HGPS cell (cell line): ENCODE measurements around a stretch of chr7.

- RRBS: no CpG with 5 or more reads among the region's 19 CpGs
Measured at GRCh38 chr7:641158-641464, 85.4 kb upstream of the DNAAF5 start.

- RRBS: no CpG with 5 or more reads among the region's 18 CpGs
Measured at GRCh38 chr7:699054-699793, 27.3 kb upstream of the DNAAF5 start.

DNA sequence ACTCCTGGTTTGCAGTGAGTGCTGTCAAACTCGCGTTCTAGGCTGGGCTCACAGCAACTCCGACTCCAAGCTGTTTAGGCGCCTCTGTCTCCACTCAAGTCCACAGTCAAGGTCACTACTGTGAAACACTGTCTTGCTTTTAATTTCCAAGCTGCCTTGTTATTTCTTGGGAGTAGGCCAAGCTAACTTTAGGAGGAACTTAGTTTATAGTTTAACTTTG, 1.2 kb upstream of the DNAAF5 start:
- RRBS: no CpG with 5 or more reads among the region's 4 CpGs

DNA sequence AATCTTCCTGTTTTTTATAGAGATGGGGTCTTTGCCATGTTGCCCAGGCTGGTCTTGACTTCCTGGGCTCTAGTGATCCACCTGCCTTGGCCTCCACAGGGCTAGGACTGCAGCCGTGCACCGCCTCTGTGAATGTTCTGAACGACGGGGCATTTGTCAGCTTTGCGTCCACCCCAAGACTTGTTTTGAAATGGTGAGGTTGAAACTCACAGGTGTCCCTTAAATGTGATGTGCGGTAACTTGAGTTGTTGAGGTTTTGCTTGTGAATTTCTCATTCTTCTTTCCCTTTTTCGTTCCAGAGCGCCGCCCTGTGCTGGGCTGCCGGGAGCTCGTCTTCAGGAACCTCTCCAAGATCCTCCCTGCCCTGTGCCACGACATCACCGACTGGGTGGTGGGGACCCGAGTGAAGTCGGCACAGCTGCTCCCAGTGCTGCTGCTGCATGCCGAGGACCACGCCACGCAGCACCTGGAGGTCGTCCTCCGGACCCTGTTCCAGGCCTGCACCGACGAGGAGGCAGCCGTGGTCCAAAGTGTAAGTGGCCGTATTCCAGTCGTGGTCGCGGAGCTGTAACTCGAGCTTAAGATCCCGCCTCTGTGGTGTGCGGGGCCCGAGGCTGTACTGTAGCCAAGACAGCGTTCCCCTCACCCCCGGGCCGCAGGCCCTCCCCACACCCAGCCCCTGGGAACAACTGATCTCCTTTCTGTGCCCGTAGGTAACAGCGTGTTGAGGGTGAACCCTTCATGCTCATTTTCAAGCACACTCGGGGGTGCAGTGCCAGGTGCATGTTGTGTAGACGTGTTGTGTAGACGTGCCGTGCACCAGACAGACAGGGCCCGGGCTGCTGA, 27.4 kb upstream of the PRKAR1B start:
- RRBS: no CpG with 5 or more reads among the region's 41 CpGs

- RRBS: 1% methylated on average over 4 of the region's 32 CpGs
Measured at GRCh38 chr7:817195-817764, 15.0 kb upstream of the SUN1 start.

DNA sequence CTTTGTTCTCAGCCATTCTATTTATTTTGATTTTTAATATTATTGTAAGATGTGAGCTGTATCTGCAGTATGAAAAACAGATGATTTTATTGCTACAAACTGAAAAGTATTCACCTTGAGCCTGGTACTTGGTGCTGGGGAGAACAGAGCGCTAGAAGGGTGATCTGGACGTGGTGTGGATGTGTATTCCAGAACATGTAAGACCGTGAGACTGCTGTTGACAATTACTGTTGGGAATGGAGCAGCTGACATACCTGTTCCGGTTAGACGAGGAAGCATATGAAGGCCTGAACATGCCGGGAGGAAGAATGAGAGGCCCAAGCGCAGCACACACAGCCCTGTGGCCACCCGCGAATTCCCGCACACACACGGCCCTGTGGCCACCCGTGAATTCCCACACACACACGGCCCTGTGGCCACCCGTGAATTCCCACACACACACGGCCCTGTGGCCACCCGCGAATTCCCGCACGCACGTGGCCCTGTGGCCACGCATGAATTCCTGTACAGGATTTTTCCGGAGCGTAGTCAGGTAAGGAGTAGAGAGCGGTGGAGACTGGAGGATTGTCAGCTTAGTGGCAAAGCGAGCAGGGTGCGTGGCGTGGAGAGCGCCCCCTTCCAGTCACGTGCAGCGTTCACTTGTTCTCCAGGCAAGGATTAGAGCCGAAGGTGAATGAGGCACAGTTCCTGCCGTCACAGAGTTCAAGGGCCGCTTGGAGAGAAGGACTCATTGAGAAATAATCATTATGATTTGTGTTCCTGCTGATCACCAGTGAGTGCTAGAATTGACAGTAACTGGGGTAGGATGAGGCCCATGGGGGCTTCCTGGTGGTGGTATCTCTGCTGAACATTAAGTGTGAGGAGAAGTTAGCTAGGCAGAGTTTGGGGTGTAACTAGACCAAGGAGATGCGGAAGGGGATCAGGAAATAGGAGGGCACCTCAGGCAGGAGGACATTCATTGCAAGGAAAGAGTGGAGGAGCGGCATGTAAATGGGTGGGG, 9.4 kb upstream of the SUN1 start:
- RRBS: 91% methylated on average over 2 of the region's 35 CpGs

- RRBS: 93% methylated on average over 6 of the region's 29 CpGs
Measured at GRCh38 chr7:847749-848194, 15.5 kb downstream of the SUN1 start.

GRCh38 chr7:885149-885981, 9.0 kb downstream of the GET4 start:
- RRBS: no CpG with 5 or more reads among the region's 32 CpGs

DNA sequence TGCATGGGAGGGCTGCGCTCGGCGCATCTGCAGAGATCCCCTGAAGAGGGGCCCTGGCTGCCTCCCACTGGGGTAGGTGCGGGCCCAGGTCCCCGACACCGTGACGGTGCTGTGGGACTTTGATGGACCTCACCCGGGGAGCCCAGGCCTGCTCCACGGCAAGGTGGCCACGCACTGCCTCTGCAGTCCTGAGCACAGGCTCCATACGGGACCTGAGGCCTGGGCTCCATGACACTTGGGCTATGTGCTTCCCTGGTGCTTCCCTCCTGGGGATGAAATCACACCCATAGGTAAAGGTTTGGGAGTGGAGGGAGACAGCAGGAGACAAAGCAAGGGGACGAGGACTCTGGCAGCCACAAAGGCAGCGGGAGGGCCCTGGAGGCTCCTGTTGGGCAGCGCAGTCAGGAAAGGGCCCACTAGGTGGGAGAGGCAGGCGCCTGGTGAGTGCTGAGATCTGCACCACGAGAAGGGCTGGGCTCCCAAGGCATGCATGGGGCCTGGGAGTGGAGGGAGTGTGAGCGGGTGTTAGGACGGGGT, 12.9 kb downstream of the GET4 start:
- RRBS: no CpG with 5 or more reads among the region's 18 CpGs

DNA sequence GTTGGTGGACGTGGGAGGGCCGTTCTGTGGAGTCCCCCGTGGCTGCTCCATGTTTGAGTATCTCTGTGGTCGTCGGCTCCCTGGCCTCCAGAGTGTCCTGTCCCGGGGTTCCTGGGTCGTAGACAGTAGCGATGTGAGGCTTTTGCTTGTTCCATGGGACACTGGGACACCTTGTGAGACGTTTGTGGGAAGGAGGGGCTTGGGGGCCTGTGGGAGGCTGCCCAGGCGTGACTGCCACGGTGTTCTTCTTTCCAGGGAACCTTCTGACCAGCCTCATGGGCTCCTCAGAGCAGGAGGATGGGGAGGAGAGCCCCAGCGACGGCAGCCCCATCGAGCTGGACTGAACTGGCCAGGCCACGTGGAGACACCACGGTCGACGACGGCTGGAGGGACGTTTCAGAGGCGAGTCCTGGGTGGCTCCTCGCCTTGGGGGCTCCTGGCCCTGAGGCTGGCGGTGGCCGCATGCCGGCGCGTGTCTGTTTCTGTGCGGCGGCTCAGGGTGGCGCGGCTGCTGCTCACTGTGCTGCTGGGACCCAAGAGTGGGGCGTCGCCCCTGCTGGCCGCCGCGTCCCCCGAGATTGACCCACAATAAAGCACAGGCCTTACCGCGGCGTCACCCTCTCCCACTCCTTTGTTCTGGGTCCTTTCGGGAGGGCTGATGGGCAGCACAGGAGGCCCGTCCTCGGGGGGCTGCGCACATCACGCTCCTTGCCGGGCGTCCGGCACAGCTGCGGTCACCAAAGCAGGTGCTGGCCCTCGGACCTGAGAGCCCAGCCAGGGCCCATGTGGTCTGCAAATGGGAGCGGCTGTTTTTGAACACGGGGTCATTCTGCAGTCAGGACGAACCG, 18.9 kb downstream of the GET4 start:
- RRBS: no CpG with 5 or more reads among the region's 54 CpGs

- RRBS: no CpG with 5 or more reads among the region's 50 CpGs
Measured at GRCh38 chr7:898336-899234, 22.2 kb downstream of the GET4 start.

- RRBS: 20% methylated on average over 24 of the region's 75 CpGs
Measured at GRCh38 chr7:908491-909346, 32.4 kb downstream of the GET4 start.

- RRBS: no CpG with 5 or more reads among the region's 28 CpGs
Measured at GRCh38 chr7:928422-929105, 25.9 kb downstream of the ADAP1 start.

DNA sequence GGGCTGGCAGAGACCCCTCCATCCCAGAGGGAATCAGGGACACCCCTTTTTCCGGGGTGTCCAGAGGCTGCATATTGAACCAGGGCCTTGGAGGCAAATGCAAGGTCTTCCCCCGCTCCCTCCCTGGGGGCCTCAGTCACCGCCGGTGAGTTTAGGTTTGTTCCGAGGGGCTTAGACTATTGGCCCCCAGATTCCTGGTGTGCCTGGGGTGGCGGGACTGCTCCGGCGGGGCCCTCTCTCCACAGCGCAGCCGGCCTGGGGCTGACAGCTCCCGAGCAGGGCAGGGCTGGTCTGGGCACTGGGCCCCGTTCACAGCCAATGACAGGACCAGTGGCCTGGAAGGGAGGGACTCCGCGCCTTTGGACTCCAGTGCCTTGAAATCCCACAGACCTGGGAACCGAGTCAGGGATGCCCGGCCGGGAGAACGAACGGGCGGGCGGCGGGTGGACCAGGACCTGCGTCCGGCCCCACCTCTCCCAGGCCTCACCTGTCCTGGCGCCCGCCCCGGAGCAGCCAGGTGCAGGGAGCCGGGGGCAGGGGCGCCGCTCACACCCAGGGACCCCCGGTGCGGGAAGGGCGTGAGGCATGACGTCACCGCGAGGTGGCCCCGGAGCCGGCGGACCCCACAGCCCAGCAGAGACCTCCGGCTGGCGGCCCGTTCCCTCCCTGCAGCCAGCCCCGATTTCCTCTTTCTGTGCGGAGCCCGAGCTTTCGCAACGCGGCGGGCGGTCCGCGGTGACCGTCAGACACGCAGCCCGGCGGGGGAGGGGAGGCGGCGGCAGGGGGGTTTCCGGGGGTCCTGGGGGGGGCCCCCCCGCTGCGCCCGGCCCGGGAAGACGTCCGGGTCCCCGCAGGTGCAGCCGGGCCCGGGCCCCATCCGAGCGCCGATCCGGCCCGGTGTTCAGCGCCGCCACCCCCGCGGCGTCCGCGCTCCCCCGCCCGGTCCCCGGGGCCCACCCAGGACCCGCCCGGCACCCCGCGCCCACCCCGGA, 816 bp downstream of the ADAP1 start:
- RRBS: 7% methylated on average over 39 of the region's 88 CpGs

GRCh38 chr7:965905-966466, 9.4 kb downstream of the COX19 start:
- RRBS: no CpG with 5 or more reads among the region's 12 CpGs

DNA sequence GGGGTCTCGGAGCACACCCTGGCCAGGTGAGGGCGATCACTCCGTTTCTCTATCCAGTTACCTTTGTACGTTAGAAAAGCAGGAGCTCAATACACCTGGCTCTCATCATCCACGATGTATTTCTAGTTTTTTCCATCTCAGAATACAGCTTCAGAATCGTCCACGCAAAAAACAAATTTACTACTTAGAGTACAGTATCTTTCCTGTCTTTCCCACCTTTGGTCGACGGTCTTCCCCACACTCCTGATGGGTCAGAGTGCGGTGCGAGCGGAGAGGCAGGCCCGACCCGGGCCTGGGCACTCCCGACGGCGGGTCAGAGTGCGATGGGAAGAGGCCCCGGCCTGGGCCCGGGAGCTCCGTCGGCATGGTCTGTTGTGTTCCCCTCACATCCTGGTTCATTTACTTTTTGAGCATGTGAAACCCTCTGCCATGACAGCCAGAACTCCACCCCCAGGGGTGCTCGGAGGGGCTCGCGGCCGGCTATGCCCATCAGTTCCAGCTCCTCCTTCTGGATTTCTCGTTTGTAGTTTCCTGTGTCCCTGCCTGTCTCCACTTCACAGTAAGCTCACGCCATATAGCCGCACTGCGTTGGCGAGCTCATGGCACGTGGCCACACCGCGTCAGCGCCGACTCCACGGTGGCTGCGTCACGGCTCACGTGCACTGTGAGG, 7.9 kb downstream of the COX19 start:
- RRBS: 93% methylated on average over 6 of the region's 40 CpGs

- RRBS: no CpG with 5 or more reads among the region's 43 CpGs
Measured at GRCh38 chr7:1053906-1054846, 9.8 kb downstream of the GPR146 start.

DNA sequence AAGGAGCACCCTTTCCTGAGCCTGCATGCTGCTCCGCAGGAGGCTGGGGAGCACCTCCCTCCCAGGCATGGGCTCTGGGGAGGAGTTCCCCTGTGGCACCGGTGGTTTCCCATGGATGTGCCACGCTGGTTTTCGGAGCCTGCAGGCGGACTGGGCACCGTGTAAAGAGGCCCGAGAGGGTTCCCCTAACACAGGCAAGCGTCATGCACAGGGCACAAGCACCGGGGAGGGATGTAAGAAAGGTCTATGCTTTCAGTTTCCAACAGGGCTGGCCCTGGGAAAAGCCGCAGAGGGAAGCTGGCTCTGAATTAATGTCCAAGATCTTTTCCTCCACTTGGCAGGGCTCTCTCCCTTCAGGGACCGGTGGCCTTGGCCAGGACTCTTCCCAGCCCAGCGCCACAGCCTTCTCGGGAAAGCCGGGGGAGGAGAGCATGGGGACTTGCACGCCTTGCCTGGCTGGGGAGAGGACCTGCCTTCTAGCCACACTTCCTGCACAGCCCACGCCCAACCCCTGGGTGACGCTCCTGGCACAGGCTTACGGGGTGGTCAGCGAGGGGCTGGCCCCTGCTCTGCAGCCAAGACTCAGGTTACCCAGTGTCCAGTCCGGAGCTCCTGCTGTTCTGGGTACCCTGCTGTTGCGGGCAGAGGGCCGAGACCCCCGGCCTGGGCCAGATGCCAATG, 11.4 kb upstream of the GPER1 start:
- RRBS: 46% methylated on average over 8 of the region's 23 CpGs

DNA sequence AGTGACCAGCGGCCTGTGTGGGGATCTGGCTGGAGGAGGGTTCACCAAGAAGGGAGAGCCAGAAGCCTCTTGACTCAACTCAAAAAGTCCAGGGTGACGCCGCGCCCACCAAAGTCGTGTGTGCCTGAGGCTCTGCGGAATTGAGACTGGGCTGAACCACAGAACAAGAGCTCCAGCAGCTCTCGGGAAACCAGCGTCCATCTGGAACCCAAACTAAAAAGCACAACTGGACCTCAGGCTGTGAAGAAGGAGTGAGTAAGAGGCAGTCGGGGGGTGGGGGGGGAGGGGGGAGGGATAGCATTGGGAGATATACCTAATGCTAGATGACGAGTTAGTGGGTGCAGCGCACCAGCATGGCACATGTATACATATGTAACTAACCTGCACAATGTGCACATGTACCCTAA, 13.8 kb downstream of the C7orf50 start:
- RRBS: no CpG with 5 or more reads among the region's 11 CpGs

DNA sequence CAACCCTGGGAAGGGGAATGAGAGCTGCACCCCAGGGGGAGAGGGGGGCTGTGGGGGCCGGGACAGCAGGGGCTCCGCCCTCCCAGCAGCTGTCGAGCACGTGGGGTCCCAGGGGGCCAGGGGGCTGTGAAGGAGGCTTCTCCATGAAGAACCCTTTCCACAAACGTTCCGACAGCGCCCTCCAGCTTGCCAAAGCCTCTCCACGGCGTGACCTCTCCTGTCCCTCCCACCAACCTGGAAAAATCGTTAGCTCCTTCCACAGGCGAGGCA, 66.2 kb downstream of the UNCX start:
- RRBS: 0% methylated on average over 1 of the region's 11 CpGs